ENCODE measurements around the genes ADAMTS16 and CMBL.

GRCh38 chr5:5139977-5141018 lies at the start of gene ADAMTS16:
Gene ADAMTS16 (plus strand): TSS chr5:5140330.
- RRBS = 2% methylated on average over 17 of the region's 106 CpGs

DNA sequence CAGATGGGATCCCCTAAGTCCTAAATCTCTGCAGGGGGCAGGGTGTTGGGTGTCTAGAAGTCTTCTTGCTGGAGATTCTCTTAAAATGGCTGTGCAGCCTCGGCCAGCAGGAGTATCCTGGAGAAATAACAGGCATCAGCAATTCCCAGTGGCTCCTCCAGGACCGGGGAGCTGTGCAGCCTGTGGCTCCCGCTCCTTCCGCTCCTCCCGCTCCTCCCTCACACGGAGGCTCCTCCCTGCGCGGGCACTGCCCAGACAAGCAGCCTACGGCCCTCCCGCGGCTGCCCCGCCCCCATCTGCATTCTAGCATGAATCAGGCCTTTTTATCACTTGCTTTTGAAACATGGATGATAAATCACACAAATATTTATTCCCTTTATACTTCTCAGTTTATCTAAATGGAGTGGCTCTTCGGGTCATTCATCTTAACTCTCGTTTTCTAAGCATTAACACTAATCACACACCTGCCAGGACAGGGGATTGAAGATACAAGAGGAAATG lies 131.1 kb downstream of the ADAMTS16 start:
- RRBS = no CpG with 5 or more reads among the region's 14 CpGs

- RRBS = no CpG with 5 or more reads among the region's 12 CpGs
These were observed 71.1 kb upstream of the ICE1 start for GRCh38 chr5:5351231-5351900.

DNA sequence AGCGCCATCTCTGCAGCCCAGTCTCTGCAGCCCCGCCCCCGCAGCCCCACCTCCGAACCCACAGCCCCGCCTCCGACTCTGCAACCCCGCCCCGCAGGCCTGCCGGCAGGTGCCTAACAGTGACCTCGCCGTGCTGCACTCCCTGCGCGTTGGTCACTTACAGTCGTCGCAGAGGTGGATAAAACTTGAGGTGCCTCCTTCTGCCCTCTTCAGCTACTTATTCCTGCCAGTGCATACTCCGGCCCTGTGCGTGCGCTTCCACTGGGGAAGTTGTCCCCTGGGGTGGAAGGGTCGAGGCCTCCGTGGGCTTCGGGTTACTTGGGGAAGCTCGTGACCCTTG lies 72.3 kb downstream of the ICE1 start:
- RRBS = 25% methylated on average over 1 of the region's 22 CpGs

GRCh38 chr5:5598448-5599150 lies 176.1 kb downstream of the ICE1 start:
- RRBS = no CpG with 5 or more reads among the region's 11 CpGs

DNA sequence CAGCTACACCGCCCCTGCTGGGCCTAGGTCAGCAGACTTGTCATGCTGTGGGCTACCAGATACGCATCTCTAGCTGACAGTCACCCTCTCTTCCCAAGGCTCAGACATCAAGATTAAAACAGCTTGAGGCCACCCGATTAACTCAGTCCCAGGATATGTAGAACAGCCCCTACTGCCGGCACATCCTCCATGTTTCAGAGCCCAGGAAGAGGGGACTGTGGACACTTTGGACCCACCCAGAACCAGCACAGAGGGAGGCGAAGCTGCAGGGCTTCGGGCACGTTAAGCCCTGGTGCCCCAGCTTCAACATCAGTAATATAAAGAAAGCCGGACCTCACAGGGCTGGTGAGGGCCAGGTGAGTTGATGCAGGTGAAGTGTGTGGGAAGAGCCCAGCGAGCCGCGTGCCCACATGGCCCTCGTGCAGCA lies 8.0 kb downstream of the MED10 start:
- RRBS = no CpG with 5 or more reads among the region's 12 CpGs

DNA sequence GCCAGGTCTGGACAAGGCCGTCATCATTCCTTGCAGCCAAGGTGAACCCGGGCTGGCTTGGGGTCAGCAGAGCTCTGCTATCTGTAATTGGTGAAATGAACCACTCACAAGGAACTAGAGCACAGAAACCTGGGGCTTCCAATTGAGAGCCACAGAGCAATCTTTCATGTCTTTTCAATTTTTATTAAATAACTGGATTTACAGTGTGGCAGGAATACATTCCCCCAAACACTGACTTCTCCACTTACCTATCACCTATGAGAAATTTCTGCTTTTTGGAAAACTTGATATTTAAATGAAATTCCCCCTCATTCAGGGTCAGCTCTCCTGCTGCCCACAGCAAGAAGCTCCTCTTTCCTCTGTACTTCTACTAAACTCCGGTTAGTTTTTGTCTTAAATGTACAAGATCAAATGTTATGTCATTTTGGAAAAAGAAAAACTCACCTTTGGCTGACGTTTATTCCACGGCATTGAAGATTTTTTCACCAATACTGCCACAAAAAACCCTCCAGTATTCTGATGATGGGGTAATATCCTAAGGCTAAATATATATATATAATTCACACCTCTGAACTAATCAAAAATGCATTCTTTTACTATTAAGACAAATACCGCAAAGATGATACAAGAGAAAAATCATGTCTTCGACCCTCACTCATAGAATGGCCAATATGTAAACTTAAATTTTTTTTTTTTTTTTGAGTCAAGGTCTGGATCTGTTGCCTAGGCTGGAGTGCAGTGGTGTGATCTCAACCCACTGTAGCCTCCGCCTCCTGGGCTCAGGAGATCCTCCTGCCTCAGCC lies 23.3 kb downstream of the NSUN2 start:
- RRBS = 89% methylated on average over 2 of the region's 8 CpGs

- RRBS = 4% methylated on average over 7 of the region's 23 CpGs
These were observed 869 bp downstream of the SRD5A1 start for GRCh38 chr5:6633975-6634642.

GRCh38 chr5:6710013-6710529 lies 3.2 kb upstream of the TENT4A start:
- RRBS = no CpG with 5 or more reads among the region's 6 CpGs

GRCh38 chr5:6772847-6774050 lies 60.0 kb downstream of the TENT4A start:
- RRBS = 72% methylated on average over 6 of the region's 60 CpGs

DNA sequence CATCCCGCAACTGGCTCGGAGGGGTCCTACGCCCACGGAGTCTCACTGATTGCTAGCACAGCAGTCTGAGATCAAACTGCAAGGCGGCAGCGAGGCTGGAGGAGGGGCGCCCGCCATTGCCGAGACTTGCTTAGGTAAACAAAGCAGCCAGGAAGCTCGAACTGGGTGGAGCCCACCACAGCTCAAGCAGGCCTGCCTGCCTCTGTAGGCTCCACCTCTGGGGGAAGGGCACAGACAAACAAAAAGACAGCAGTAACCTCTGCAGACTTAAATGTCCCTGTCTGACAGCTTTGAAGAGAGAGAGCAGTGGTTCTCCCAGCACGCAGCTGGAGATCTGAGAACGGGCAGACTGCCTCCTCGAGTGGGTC lies 225.1 kb upstream of the ADCY2 start:
- RRBS = no CpG with 5 or more reads among the region's 13 CpGs

DNA sequence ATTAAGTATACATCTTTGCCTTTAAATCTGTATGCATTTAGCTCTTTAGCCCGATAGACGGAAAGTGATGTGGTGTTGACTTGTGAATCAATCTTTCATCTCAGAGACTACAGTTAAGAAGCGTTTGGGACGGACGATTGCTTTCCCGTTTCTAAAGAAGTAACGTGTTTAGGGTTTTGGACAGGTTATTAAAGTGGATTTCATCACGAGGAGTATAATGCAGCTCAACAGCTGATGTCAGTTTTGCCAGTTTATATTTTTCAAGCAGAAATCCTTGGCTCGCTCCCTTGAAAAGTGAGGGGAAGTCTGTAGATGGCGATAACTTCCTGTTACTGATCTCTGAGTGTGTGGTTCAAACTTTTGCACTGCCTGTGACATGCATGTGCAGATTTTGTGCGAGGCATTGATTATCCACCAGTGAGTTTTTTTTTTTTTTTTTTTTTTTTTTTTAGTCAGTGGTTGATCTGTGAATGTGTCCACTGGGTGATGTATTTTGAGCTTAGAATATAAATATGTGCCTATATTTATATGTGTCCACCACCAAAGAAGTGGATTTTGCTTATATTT lies 1.2 kb downstream of the ADCY2 start:
- RRBS = no CpG with 5 or more reads among the region's 11 CpGs

GRCh38 chr5:7871492-7871919 lies 2.6 kb downstream of the MTRR start:
- RRBS = no CpG with 5 or more reads among the region's 4 CpGs

DNA sequence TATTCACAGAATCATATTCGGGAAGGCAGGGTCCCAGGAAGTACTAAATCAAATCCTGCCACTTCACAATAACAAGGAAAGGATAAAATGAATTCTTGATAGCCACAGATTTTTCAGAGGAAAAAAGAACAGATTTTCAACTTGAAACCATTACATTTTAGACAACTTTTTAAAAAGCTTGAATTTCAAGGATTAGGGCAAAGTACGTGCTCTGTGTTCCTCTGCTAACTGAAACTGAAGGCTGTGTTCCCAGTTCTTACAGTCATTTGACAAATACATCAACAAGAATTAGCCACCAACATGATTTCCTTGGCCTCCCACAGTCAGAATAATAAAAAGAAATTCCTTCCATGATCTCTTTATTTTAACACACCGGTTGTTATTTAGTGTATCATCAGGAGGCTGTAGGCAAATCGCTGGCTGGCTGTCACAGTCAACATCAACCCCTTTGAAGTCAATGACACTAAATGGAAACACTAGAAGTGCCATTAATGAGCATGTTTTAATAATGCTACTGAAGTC lies 61.8 kb downstream of the SEMA5A start:
- RRBS = no CpG with 5 or more reads among the region's 4 CpGs

GRCh38 chr5:10262176-10262970 lies 12.3 kb downstream of the CCT5 start:
- RRBS = no CpG with 5 or more reads among the region's 19 CpGs

- RRBS = no CpG with 5 or more reads among the region's 11 CpGs
These were observed 12.9 kb downstream of the CCT5 start for GRCh38 chr5:10262971-10263398.

GRCh38 chr5:10307310-10308186 lies at the start of gene CMBL:
Gene CMBL (minus strand): TSS chr5:10307902.
- RRBS = 2% methylated on average over 21 of the region's 53 CpGs

- RRBS = no CpG with 5 or more reads among the region's 8 CpGs
These were observed 25.6 kb downstream of the ROPN1L start for GRCh38 chr5:10467267-10467650.

DNA sequence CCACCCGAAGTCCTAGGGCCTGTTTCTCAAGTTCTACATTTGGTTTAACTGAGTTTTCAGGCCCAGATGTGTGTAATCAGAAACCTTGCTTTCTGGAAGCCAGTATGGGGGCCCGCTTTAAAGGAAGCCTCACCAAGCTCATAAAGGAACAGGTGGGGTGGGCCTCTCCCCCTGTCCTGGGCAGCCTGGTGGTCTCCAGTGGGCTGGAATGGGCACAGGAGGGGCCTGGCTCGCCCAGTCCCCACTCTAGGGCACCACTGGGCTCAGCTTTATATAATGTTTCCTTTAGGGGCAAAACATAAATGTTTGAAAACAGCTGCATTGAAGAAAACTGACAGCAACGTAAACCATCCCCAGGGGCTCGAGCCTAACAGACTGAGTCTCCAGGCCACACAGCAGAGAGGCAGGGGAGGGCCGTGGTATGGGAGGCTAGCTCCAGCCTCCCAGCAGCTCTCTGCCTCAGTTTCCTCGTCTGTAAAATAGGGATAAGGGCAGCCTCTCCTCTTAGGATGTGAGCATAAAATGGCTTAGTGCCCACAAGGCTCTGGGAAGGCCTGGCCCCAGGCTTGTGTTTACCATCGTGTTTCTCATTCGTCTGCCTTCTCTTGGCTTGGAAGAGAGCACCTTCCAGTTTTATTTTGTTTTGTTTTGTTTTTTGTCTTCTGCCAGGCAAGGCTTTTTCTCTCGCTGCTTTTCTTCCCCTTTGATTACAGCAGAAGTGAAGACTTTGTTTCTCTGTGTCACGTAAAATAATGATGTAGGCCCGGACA lies 2.6 kb downstream of the ANKRD33B start:
- RRBS = no CpG with 5 or more reads among the region's 12 CpGs

GRCh38 chr5:11384495-11385365 lies 519.5 kb downstream of the CTNND2 start:
- RRBS = 4% methylated on average over 17 of the region's 110 CpGs